Melanocyte of skin (primary cell): ENCODE results near the gene ZDHHC19.

DNA sequence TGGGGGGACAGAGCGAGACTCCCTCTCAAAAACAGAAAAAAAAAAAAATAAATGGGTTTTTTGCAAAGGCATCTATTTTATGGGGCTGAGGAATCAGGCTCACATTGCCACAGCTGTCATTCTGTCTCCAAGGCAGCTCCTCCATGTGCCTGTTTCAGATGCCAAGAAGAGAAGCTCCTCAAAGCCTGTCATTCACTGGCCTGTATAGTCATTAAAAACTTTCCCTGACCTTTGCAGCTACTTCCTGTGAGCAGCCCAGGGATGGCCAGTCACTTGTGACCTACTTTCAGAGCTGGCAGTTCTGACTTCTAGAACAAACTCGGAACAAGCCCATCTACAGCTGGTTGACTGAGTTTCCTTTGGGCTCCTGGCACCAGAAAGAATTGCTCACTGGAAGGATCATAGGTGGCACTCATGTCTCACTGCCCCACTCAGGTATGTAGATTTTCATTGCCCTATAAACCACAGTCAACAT is 10.9 kb upstream of the ATP13A3 start:
- CAGE, long polyA plus RNA, 2 experiments: no peak in any of the 2 experiments

- CAGE, long polyA plus RNA, 2 experiments: no peak in any of the 2 experiments
Observed at GRCh38 chr3:194536747-194537348, 50.0 kb upstream of the ATP13A3 start.

DNA sequence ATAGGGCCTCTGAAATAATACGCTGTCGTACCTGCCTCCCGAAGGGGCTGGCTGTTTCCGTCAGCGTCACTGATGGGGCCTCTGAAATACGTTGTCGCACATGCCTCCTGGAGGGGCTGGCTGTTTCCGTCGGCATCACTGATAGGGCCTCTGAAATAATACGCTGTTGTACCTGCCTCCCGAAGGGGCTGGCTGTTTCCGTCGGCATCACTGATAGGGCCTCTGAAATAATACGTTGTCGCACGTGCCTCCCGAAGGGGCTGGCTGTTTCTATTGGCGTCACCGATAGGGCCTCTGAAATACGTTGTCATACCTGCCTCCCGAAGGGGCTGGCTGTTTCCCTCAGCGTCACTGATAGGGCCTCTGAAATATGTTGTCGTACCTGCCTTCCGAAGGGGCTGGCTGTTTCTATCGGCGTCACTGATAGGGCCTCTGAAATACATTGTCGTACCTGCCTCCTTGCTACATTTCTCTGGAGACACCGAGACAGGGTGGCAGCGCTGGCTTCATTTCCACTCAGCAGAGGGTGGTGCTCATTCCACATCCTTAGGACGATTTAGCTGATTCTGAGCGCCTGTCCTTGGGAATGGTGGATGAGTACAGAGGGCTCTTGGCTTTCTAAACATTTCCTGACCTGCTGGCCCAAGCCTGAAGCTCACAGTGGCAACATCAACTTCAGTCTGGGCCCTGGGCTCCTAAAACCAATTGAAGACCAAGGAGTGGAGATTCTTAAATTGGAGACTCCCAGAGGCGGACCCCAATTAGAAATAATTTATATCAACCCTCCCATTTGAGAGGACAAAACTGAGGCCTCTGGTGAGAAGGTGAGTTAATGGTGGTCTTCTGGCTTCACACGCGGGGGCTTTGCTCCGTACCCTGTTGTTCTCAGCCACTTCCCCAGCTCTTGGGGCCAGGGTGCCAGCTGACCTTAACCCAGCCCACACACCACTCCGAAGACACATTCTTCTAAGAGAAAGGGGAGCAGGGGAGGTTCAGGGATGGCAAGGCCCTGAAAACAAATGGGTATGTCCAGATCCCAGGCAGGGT is 2.1 kb downstream of the TMEM44 start:
- CAGE, long polyA plus RNA, 2 experiments: no peak in any of the 2 experiments

GRCh38 chr3:194632561-194633251 is 513 bp downstream of the TMEM44 start:
- CAGE, long polyA plus RNA, 2 experiments: no peak in any of the 2 experiments

GRCh38 chr3:194769007-194769242 is 83.2 kb downstream of the FAM43A start:
- CAGE, long polyA plus RNA, 2 experiments: no peak in any of the 2 experiments

DNA sequence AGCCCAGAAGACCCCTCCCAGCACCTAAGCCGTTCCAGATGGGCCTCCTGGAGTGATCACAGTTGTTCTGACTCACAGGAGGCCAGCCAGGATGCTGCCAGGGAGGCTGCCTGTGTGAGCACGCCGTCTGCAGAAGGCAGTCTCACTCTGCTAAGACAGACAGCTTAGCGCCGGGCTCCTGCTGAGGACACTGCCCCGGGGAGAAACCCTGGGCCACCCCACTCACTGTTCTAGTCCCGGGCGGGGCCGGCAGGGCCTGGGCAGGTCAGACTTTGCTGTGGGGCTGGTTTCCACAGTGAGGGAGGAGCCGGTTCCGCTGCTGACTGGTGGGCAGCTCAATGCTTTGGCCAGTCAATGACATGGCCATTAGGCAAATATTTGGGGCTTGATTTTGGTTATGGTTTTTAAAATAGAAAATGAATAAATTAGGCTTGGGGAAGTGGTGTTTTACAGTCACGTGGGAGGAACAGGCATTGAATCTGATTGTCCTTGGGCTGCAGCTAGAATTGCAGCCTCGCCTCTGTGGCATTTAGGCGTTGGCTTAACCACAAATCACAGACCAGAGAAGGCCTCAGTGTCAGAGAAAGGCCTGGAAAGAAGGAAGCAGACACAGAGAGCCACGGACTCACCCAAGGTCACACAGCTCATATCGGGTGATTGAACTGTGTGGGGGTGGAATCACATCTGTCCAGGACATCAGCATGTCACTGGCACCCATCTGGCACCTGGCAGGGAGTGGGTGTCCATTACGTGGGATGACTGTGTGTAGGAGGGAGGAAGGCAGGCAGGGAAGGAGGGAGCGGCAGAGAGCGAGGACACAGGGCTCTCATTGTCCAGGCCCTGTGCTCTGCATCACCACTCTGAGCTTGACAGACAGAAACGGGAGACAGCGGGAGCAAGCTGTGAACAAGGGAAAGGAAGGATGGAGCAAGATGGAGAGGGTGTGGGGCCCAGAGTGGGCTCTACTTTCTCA is 186.1 kb downstream of the FAM43A start:
- CAGE, long polyA plus RNA, 2 experiments: no peak in any of the 2 experiments

- CAGE, long polyA plus RNA, 2 experiments: no peak in any of the 2 experiments
Observed at GRCh38 chr3:194985128-194985713, 285.7 kb downstream of the XXYLT1 start.

DNA sequence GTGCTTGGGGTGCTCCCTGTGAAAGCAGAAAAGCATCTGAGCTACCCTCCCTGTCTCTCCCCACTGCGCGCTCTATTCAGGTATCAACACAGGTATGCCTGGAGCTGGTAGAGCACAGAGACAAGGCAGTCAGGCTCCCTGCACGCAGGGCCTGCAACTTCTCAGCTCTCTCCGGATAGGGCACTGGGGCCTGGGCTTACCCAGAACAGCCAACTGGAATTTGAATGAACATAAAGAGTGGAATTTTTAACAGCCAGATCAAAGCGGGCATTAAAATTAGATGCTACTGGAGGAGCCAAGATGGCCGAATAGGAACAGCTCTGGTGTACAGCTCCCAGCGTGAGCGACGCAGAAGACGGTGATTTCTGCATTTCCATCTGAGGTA is 183.6 kb downstream of the XXYLT1 start:
- CAGE, long polyA plus RNA, 2 experiments: no peak in any of the 2 experiments

DNA sequence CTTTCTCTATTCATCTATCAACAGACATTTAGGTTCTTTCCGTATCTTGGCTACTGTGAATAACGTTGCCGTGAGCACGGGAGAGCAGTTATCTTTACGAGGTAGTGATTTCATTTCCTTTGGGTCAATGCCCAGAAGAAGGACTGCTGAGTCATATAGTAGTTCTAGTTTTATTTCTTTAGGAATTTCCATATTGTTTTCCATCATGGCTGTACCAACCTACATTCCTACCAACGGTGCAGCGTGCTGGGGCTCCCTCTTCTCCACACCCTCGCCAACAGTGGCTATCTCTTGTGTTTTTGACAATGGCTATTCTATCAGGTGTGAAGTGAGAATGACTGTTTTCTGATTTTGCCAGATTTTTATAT is 168.3 kb downstream of the XXYLT1 start:
- CAGE, long polyA plus RNA, 2 experiments: no peak in any of the 2 experiments

DNA sequence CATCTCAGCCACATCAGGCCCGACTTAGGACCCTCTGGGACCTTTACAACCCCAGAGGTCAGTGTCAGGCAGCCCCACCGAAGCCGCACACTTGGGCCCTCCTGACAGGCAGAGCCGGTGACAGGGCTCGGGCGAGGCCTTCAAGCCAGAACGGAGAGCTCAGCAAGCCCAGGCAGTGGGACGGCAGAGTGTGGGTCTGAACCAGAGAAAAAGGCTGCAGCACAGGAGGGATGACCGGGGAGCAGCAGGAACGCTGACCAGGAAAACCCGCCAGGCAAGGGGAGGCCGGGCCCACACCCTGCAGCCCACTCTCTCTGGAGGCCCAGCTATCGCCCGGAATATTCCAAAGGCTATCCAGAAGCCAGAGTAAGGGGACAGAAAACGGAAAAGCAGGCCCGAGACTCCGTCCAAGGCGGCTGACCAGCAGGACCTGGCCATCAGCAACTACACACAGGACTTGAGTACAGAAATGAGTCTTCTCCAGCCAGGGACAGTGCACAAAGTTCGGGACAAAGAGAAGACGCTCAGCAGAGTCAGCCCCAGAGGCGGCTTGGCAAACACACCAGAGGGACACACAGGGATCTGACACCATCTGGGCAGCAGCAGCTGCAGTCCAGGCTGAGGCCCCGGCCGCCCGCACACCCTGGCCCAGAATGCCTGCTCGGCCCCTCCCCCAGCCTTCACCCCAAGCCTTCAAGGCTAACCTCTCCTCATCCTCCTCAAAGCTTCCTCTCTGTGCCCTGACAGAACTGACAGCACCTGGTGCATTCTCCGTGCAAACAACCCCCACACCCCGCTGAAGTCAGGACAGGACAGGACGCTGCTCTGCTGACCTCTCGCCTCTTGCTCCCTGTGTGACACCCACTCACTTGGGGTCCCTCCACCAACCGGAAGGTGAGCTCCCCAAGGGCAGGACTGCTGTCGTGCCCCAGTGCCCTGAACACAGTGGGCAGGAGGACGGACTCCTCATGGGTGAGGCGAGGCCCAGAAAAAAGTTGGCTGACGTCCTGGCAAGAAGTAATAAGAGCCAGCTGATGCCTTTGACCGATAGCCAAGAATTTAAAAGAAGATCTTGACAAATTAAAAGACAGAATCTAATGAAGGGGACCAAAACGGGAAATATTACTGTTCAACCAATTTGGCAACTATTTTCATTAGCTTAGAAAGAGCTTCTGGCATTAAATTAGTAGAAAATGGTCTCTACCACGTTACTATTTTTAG is 61.1 kb downstream of the XXYLT1 start:
- CAGE, long polyA plus RNA, 2 experiments: no peak in any of the 2 experiments

- CAGE, long polyA plus RNA, 2 experiments: no peak in any of the 2 experiments
Observed at GRCh38 chr3:195393892-195394464, 48.8 kb downstream of the ACAP2 start.

DNA sequence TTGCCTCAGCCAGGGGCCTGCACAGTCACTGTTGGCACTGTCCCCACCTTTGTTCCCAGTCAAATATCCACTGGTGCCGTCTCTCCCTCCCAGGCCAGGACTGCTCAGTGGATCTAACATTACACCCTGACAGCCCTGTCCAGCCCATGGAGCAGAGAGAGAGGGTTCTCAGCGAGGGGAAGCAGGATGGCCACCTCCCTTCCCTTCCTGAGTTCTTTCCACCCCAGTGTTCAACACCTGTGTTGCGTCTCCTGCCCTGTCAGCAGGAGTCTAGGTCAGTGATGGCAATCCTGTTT is 1.6 kb upstream of the PPP1R2 start:
- CAGE, long polyA plus RNA, 2 experiments: no peak in any of the 2 experiments

- CAGE, long polyA plus RNA, 2 experiments: no peak in any of the 2 experiments
Observed at GRCh38 chr3:195705075-195705910, 15.5 kb upstream of the MUC20 start.

- CAGE, long polyA plus RNA, 2 experiments: no peak in any of the 2 experiments
Observed at GRCh38 chr3:195839538-195840062, 27.9 kb upstream of the MUC4 start.

GRCh38 chr3:195877313-195877645 is 31.1 kb downstream of the TNK2 start:
- CAGE, long polyA plus RNA, 2 experiments: no peak in any of the 2 experiments

GRCh38 chr3:195892017-195892516 is 16.3 kb downstream of the TNK2 start:
- CAGE, long polyA plus RNA, 2 experiments: no peak in any of the 2 experiments

- CAGE, long polyA plus RNA, 2 experiments: no peak in any of the 2 experiments
Observed at GRCh38 chr3:195909828-195910149, 1.4 kb upstream of the TNK2 start.

- CAGE, long polyA plus RNA, 2 experiments: no peak in any of the 2 experiments
Observed at GRCh38 chr3:195941699-195942611, 33.6 kb upstream of the TNK2 start.

GRCh38 chr3:196210946-196211666 is at the start of gene ZDHHC19:
Gene ZDHHC19 (minus strand): TSS chr3:196211400.
- CAGE, long polyA plus RNA, 2 experiments: no peak in any of the 2 experiments

DNA sequence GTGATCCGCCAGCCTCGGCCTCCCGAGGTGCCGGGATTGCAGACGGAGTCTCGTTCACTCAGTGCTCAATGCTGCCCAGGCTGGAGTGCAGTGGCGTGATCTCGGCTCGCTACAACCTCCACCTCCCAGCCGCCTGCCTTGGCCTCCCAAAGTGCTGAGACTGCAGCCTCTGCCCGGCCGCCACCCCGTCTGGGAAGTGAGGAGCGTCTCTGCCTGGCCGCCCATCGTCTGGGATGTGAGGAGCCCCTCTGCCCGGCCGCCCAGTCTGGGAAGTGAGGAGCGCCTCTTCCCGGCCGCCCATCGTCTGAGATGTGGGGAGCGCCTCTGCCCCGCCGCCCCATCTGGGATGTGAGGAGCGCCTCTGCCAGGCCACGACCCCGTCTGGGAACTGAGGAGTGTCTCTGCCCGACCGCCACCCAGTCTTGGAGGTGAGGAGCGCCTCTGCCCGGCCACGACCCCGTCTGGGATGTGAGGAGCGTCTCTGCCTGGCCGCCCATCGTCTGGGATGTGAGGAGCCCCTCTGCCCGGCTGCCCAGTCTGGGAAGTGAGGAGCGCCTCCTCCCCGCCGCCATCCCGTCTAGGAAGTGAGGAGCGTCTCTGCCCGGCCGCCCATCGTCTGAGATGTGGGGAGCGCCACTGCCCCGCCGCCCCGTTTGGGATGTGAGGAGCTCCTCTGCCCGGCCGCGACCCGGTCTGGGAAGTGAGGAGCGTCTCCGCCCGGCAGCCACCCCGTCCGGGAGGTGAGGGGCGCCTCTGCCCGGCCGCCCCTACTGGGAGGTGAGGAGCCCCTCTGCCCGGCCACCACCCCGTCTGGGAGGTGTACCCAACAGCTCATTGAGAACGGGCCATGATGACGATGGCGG is 27.7 kb downstream of the SLC51A start:
- CAGE, long polyA plus RNA, 2 experiments: no peak in any of the 2 experiments